GM12891 (cell line): ENCODE results near the gene STUM.

GRCh38 chr1:226154423-226155087, 32.0 kb downstream of the ACBD3 start:
- RRBS: no CpG with 5 or more reads among the region's 1 CpG

DNA sequence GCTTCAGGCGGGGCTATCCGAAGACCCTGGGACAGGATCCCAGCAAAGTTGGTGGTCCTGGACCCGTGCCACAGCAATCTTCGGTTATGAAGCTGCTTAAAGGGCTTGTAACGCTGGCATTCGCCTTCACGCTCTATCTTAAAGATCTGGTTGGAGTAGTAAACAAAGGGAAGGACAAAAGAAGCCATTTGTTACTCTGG, 43.0 kb downstream of the PARP1 start:
- RRBS: no CpG with 5 or more reads among the region's 7 CpGs

DNA sequence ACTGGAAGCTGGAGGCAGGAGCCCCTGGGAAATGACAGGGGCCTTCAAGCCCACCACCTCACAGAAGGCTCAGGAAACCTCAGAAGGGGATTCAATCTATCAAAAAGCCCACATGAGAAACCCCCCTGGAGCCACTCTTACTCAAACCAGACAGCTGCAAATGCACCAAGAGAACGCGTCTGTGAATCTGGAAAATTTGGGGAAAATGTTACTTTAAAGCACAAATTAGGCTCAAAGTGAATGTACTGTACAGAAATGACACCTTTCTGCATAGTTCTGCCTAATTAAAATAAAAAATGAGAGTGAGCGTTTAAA, 912 bp downstream of the PARP1 start:
- RRBS: no CpG with 5 or more reads among the region's 3 CpGs

GRCh38 chr1:226548172-226549220, at the start of gene STUM:
Gene STUM, plus strand, starts transcription at chr1:226548764.
- RRBS: 2% methylated on average over 44 of the region's 103 CpGs

- RRBS: no CpG with 5 or more reads among the region's 13 CpGs
These were observed 88.6 kb downstream of the STUM start for GRCh38 chr1:226637060-226637627.

DNA sequence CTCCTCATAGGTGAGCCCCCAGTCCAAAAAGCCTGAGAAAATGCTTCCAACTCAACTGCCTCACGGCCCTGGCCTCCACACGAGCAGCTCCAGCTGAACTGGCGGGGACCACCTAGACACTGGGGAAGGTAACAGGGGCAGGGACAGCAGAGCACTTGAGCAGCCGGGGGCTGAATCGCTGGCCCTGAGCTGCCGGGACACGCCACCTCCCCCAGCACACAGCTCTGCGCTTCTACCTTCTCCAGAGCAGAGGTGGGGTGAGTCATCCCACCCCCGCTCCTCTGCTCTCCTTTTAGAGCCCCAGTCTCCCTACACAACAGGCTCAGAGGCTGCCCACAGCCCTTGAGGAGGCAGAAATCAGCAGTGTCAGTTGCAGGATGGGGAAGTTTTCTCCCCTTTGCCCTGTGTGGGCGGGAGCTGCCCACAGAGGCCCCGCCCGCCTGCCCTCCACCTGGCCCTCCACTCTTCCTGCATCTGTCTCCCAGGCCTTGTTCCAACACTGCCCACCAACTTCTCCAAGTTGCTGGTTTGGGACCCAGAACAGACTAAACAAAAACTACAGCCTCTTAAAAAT, 94.6 kb downstream of the STUM start:
- RRBS: no CpG with 5 or more reads among the region's 12 CpGs

DNA sequence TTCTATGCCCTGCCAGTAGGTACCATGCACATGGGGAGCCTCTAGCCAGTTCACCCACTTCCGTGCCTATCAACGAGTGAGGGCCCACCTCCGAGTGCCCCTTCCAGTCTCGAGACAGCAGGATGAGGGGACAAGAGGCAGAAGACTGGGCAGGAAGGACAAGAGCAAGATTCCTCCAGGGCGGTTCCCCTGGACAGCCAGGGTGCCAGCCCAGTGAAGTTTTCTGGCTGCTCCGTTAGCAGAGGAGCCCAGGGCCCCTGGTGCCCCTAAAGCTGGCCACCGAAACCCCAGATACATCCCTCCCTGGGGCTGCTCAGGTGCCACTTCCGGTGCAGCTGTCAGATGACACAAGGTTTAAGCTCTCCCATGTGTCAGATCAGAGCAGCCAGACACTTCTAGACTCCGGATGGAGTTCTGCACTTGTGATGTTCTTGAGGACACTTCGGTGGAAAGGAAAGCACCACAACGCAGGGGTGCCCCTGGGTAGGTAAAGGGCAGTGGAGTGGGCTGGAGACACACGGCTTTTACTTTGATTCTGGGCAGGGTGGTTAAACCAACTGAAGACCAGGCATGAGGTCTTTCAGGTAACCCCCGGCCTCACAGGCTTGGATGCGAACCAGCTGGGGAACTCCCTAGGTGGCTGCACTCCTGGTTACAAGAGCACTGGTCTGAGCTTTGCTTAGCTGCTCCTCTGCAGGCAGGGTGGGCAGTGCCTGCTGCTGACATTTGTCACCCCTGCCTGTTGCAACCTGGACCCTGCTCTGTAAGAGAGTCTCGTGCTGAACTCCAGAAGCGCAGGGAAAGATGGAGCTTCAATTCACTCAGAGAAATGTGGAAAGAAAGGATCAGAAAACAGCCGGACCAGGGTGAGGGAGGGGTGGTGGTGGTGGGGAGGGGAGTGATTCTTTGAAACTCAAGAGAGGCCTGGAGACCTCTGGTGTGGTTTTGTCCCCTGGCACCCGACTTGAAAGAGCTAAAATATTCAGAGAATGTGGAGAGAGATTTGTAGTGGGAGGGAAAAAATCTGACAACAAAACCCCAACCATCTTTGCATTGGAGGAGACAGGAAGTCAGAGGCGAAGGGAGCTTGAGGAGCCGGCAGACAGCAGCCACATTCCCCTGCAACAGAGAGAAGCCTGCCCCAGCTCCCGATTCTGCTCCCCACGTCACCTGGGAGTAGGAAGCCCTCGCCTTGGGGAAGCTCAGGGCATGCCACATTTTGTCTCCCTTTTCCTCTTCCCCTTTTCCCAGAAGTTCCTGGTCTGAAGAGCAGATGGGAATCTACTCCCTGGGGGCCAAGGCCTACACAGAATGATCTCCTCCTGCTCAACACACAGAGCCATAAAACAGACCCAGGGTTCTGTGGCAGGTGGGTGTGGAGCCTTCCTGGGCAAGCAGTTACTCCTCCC, 85.4 kb downstream of the ITPKB start:
- RRBS: 0% methylated on average over 2 of the region's 23 CpGs

- RRBS: no CpG with 5 or more reads among the region's 5 CpGs
These were observed 83.9 kb downstream of the ITPKB start for GRCh38 chr1:226655113-226655700.

DNA sequence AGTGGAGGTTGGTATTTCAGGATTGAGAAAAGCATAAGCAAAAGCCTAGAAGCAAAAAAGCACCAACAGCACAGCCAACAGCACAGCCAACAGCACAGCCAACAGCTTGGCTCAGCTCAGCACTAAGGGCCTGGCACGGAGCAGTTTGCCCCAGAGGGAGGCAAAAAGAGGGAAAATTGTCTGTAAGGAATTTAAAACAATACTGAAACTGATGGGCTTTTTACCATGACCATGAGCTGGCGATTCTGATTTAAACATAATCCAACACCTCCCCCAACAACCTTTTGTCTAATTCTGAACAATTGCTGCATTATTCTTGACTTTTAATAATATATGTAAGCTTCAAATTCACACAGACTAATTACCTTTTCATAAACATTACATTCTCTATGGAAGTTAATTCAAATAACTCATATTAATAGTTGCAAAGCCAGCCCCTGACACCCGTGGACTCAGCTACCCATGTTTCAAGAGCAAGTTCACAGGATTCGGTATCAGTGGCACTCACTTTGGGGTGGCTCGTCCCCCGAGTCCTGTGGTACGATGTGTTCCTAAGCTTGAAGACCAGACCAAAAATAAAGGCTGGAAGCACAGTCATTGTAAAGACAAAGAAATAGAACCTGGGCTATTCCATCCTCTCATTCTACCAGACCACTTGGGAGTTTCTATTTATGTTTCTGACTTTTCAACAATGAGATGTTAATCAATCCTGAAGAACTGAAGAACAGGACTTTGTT, 71.0 kb downstream of the ITPKB start:
- RRBS: no CpG with 5 or more reads among the region's 7 CpGs

- RRBS: no CpG with 5 or more reads among the region's 14 CpGs
These were observed 36.6 kb downstream of the ITPKB start for GRCh38 chr1:226702297-226703163.

DNA sequence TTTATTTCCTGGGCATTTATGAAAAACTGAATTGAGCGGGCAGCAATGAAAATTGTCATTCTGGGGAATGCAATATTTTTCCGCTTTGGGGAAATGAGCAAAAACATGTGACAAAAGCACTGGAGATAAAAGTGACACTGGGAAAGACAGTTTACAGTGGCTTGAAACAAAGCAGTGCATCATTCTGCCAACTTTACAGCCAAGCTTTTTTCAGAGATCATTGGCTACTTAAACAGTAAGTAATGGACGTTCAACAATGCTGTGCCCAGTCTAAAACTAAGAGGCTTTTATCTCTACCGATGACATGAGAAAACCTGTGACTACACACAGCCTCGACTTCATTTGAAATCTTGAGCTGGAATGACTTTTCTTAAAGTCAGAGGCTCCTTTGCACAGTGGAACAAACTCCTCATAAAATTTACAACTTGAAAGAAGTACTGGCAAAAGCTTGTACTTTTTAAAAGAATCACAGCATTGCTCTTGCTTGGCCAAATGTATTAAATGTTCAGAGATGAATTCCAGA, 34.5 kb downstream of the ITPKB start:
- RRBS: no CpG with 5 or more reads among the region's 5 CpGs

DNA sequence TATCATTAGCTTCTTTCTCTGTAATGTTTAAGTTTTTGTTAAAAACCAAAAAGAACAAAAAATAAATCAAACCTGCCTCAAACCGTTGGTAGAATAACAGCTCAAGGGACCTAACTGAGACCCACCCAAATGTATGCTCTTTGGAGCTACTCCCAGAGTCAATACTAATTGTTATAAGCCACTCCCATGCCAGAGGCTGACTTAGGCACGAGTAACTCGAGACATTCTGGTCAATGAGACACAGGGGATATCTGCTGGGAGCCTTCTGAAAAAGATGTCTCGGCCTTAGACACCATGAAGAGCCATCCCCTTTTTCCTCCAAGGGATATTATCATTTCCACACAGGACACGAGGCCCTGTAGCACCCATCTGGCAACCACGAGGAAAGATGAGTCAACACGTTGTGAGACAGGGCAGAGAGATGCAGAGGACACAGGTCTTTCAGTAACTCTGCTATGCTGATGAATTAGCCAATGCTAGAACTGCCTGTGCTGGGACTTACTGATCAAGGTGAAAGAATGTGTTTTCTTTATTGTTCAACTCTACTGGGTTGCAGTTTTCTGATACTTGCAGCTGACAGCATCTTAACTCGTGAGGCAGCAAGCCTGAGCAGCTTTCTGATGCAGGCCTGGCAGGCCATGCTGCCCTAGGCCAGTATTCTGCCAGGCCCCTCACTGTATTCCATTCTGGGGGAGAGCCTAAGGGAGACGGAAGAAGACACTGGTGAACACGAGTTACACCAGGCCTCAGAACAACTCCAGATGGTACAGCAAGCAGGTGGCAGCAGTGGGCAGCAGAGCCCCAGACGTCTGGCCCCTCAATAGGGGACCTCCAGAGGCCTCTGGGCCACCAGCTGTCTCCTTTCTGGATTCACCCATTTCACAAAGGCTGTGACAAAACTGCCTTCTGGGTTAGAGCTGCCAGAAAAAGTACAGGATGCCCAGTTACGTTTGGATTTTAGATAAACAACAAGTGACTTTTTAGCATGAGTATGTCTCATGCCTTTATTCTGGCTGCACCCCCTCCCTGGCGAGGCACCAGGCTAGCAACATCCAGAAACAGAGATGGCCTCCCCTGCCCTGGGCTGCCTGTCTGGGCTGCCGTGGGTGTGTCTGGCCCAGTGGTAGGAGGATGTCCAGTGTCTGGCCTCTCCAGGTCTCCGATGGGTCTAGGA, 30.4 kb downstream of the ITPKB start:
- RRBS: no CpG with 5 or more reads among the region's 15 CpGs

GRCh38 chr1:226799706-226800604, 60.9 kb upstream of the ITPKB start:
- RRBS: no CpG with 5 or more reads among the region's 12 CpGs

- RRBS: no CpG with 5 or more reads among the region's 19 CpGs
These were observed 43.1 kb upstream of the PSEN2 start for GRCh38 chr1:226827168-226827894.

DNA sequence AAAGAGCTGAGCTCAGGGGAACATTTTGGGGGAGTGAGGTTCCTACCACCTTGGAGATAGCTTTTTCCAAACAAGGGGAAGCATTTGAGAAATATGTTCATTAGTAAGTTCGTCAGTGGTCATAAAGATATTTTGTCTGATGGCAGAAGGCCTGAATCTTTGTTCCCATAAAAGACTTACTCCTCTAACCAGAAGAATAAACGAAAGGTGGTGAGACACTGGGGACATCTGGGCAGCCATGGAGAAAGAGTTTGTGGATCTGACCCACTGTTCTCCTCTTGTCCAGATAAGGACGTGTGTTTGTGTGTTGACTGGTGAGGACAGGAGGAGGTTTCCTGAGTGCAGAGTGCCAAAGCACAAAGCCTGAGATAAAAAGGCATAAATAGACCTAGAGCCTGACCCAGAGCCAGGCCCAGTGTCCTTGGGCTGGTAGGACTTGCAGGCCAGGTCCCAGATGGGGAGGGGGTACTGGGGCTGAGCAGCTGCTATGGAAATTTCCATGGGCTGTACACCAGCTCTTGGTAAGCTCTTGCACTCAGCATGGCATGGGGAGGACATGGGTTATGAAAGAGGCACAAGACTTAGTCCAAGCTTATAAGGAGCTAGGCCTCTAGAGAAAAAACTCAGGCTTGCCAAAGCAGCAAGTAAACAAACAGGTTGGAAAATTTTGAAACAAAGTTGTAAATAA, 19.7 kb upstream of the COQ8A start:
- RRBS: no CpG with 5 or more reads among the region's 3 CpGs

DNA sequence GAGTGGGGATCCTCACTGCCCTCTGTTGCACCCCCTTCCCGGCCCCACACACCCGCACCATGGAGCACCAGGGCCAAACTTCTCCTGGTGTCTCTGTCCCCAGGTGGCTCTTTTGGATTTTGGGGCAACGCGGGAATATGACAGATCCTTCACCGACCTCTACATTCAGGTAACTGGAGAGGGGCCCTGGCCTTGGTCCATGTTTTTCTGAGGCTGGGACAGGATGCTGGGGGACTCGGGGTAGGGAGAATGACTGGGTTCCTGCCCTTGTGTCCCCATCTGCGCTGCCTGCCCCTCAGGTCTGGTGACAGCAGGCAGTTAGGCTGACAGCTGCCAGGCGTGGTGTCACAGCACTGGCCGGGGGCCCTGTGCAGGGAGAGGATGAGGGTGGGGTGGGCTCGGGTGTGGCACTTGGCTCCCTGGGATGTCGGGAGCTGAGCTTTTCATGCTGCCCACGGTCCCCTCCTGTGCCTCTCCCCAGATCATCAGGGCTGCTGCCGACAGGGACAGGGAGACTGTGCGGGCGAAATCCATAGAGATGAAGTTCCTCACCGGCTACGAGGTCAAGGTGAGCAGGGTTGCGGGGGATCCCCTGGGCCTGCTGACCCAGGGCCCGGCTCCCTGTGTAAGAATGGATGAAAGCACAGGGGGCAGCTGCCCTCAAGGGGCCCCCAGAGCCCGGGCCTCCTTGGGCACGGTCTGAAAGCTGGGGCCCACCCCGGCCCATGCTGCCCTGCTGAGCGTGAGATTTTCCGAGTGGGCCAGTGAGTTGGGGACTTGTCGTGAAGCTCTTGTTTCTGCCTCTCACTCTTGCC, 44.9 kb downstream of the COQ8A start:
- RRBS: 96% methylated on average over 5 of the region's 25 CpGs

- RRBS: no CpG with 5 or more reads among the region's 11 CpGs
These were observed 48.1 kb downstream of the COQ8A start for GRCh38 chr1:226988019-226988694.

DNA sequence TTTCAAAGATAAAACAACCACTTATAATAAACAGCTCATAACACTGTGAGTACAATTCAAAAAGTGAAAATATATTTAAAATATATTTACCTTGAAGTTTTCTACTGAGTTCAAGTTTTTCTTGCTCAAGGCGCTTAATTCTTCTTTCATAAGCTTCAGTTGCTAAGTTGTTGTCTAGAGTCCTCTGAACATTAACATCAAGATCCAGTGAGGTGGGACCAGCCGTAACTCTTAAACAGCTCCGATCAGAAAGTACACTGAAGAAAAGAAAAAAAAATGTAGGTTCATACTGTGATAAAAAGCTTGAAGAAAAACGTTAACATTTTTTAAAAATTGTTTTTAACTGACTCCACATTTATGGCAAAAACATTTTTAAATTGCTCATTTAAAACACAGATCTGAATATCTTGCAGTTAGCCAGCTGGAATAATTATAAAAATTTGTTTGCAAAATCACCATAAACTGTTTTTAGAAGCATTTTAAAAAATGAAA, 178.8 kb downstream of the CDC42BPA start:
- RRBS: no CpG with 5 or more reads among the region's 4 CpGs

DNA sequence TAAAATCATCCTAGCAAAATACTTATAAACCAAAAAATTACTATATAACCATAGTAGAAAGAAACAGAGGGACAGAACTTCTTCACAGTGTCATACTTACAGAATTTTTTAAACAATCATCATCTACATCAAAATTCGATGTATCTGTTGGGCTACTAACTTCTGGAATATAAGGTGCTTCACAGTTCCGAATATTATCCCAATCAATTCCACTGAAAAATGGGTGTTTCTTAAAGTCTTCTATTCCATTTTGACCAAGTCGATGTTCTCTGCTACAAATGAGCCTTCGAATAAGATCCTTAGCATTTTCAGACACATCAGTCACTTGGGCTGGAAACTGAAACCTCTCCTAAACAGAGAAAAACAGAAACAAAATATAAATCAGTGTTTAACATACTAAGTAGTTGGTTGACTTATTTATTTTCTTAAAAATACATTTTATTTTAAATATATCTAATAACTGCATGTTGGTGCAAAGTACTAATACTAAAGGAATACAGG, 172.9 kb downstream of the CDC42BPA start:
- RRBS: no CpG with 5 or more reads among the region's 4 CpGs

GRCh38 chr1:227288850-227289737, 29.2 kb downstream of the CDC42BPA start:
- RRBS: no CpG with 5 or more reads among the region's 2 CpGs